Sciatic nerve (tissue), 1 donor: ENCODE measurements around a stretch of chr15.

DNA sequence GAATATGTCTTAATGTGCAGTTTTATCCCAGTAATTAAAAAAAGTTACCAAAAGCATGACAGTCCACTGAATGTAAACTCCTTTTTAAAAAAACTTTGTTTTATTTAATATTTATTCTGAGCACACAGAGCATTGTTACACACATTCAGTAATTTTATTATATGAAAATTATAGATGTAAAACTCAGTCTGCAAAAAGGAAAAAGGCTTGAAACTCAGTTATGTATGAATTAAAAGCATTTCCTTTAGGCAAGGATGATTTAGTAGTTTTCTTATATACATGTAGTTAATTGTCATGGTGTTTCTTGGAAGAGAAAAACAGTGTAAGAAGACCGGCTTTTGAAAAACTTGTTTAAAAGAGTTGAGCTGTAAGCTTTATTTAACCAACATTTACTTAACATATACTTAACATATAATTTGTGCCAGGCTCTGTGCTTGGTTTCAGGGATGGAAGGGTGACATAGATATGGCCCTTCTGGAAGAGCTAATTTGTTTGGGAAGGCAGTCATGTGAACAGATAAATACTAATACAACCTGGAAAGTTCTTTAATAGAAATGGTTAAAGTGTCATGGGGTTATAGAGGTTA is 30.9 kb downstream of the TCF12 start:
- PRO-cap, result no peak

DNA sequence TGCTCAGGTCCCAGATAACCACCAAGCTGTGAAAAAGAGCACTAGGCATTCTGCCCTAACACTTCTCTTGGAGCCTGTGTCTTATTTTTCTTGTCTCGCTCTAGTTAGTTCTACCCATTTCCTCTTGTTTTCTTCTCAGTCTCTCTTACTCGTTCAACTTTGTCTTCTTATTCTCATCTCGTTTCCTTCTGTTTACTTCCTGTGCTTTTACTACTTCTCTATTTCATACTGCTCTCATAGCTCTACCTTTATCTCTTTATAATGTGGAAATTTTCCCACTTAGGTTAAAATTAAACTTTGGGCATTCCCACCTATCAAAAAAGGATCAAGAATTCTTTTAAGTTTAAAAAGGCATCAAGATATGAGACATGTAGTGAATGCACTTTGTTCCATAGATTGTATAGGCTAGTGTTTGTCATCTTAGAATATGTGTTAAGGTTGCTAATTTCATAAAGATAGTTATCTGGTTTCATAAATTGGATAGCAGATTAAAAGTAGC is 91.6 kb upstream of the CGNL1 start:
- PRO-cap, result no peak

DNA sequence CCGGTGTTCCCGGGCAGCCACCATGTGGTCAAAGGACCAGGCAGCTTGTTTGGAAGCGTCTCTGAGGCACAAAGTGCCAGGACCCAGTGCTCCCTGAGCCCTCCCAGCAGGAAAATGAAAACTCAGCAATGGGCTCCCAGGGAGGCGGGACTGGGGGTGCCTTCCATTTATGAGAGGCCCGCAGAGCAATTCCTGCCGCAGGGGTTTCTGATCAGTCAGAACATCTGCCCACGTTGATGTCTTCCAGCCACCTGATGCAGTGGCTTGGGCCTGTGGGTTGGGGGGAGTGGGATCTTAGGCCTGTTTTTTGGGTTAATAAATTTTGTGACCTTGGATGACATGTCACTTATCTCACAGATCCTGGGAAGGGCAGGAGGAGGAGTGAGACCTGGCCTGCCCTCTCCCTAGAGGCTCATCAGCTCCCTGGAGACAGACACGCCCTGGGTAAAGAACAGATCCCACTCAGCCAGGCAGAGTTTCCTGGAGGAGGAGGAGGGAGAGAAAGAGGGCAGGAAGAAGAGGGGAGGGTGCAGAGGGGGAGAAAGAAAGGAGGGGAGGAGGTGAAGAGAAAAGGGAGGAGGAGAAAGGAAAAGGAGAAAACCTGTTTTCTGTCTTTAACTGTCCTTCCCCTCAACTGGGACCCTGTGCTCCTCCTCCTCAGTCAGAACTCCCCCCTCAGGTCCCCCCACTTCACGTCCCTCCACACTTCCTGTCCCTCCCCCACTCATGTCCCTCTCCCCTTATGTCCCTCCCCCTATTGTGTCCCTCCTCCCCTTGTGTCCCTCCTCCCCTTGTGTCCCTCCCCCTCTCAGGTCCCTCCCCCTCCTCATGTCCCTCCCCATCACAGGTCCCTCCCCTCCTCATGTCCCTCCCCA is 52.6 kb upstream of the CGNL1 start:
- PRO-cap, result bidirectional peak, plus-strand start outside the sequence, minus-strand start at position 636 of the sequence

GRCh38 chr15:57377511-57377803 is 1.2 kb downstream of the CGNL1 start:
- PRO-cap, result no peak

DNA sequence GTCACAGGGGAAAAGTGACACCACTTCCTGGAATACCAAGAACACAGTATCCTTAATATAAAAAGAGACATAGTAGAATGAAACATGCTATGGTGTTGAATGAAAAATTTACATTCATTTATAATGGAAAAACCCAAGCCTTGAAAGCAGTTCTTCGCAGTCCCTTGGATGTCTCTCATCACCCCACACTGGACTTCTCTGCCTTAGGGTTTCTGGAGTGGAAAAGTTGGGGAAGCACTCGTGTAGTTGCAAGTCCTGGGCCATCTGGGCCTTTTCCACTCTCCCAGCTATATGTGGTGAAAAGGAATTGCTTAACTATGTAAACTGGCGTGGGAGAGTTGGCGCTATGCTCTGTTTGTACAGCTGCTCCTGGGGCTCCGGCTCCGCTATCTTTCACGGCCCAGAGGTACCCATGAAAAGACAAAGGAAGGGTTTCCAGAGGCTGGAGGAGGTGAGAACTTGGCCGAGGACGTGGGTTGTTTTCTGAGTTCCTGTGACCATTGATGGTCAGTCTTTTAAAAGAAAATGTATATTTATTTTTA is 81.1 kb upstream of the MYZAP start:
- PRO-cap, result no peak

- PRO-cap, result no peak
Observed at GRCh38 chr15:57518264-57518584, 73.5 kb upstream of the MYZAP start.

- PRO-cap, result no peak
Observed at GRCh38 chr15:57548762-57549198, 42.9 kb upstream of the MYZAP start.

DNA sequence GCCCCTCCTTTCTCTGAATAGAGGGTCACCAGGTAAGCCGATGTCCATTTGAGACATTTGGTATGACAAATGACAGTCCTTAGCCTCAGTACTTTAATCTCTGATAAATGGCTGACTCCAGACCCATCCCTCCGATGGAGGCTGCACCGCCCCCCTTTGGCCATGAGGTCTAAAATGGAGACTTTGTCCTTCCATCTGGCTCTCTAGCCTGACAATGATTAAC is 10.9 kb upstream of the MYZAP start:
- PRO-cap, result no peak

GRCh38 chr15:57635248-57635963 is 43.7 kb downstream of the MYZAP start:
- PRO-cap, result no peak

- PRO-cap, result no peak
Observed at GRCh38 chr15:57792692-57793135, 86.2 kb downstream of the POLR2M start.

- PRO-cap, result no peak
Observed at GRCh38 chr15:57976020-57976534, 89.4 kb downstream of the ALDH1A2 start.

DNA sequence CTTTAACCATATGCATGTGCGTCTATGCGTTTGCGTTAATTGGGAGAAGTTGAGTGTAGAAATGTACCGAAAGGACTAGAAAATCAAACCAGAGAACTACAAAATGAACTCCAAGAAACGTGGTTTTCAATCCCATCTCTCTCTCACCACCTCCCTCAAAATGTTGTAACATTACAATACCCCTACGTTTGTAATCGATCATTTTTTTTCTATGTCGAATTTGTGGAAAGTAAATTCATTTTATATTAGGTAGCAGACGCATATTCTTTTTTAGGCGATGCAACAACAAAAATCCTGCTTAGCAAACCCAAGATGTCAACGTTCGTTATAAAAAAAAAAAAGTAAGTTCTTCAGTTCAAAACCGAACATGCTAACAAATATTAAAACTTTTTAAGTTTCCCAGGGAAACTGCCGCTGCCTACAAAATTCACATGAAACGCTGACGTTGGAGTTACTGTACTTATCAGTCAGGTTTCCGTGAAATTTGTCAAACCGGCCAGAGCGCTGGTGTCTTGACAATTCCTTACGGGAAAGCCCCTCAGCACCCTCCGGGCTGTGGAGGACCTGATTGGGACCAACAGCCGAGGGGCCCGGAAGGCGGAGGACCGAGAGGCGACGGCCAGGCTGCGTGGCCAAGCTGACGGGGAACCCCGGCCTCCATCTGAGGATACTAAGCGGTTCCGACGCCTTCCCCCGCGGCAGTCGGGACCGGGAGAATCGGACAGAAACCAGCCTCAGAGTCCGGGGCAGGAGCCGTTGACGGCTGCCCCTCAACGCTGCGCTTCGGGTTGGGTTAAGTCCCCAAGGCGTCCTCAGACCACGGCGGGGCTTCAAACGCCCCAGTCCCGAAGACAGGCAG is 752 bp downstream of the ALDH1A2 start:
- PRO-cap, result no peak

DNA sequence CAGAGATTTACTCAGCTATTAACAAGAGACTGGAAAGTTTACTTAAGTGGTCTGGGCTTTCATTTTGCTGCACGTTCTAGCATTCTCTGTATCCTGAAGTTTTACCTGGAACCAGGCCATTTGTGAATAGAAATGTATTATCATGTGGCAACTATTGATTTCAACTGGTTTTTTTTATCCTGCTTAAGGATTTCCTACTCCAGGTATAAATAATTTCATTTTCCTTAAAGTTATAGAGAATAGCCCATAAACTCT is 1.1 kb downstream of the AQP9 start:
- PRO-cap, result no peak

- PRO-cap, result no peak
Observed at GRCh38 chr15:58297523-58297959, 134.2 kb upstream of the LIPC start.

DNA sequence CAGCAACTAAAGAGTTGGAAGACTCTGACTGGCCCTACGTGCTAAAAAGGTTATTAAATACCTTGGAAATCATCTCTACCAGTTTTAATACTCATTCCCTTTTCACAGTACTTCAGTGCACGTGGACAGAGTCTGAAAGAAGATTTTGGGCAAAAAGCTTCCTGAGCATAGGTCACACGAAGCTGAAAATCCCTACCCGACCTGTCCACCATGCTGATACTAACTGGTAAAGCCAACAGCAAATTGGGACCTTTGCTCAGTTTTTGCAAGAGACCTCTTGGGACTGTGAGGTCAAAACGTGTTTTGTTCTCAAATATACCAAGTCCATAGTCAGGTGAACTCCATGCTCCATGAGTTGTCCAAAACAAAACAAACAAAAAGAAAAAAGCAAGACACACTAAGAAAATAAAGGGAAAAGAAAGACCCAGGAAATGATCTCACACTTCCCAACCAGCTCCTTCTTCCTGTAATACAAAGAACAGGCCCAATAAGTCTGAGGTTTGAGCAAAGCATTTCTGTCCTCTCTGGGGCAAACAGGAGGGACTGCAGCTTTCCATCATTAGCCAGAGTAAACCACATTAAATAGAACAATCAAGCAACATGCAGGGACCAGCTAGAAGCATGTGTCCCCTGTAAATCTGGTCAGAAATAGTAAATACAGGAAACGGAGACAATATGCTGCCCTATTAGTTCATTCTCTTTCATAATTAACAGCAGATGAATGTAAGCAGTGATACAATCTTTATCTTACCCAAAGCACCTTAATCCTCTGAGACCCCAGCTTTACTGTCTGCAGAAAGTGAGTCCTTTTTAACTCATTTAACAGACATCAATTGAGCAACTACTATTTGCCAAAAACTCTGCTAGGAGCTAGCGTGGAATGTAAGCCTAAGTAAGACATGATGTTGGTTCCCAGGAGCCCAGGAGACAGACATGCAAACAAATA is 125.1 kb upstream of the LIPC start:
- PRO-cap, result no peak

DNA sequence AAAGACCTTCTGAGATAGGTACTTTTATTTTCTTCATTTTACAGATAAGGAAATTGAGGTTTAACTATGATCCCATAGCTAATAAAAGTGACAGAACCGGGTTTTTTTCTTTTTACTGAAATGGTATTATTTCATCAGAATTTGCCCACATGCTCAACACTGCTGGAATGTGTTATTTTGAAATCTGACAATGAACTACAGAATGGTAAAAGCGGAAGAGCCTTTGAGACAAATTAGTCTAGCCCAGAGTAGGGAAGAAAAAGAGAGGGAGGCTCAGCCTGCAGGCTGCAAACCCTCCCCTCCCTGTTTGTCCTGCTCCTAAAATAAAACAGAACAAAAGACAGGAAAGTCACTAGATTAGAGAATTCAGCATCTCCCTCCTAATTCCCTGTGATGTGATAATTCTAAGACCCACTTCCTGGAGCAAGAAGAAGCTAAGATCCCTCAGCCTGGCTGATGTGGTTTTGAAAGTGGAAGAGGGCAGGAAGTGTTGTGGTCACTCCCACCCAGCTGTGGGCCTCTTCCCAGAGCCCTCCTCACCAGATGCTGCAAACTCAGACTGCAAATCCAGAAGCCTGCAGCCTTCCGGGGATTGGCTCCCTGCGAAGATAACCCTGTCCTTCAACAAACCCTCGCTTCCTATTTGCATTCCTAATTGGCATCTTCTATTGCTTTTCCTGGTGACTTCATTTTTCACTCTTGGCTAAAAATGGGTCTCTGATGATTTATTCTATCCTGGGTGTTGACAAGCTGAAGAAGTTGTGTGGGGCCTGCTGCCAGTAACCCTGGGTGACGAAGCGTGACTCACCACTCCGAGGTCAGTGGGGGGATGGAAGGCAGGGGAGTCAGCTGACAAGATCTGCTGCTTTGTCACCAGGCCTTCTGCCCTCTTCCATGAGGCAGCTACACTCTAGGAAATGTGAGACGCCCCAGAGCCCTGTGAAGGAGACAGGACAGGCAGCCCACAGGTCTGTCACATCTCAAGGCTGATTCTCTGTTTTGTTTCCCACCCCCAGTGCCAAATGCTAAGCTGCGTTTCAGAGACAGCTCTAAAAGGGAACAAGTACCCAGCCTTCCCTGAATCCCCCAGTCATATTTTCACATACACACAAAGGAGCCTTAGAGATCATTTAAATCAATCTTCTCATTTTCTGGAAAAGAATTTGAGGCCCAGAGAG is 99.9 kb upstream of the LIPC start:
- PRO-cap, result bidirectional peak, plus-strand start at position 753 of the sequence, minus-strand start at position 466 of the sequence; unidirectional peak, plus-strand start at position 922 of the sequence

- PRO-cap, result no peak
Observed at GRCh38 chr15:58332973-58333428, 98.8 kb upstream of the LIPC start.

DNA sequence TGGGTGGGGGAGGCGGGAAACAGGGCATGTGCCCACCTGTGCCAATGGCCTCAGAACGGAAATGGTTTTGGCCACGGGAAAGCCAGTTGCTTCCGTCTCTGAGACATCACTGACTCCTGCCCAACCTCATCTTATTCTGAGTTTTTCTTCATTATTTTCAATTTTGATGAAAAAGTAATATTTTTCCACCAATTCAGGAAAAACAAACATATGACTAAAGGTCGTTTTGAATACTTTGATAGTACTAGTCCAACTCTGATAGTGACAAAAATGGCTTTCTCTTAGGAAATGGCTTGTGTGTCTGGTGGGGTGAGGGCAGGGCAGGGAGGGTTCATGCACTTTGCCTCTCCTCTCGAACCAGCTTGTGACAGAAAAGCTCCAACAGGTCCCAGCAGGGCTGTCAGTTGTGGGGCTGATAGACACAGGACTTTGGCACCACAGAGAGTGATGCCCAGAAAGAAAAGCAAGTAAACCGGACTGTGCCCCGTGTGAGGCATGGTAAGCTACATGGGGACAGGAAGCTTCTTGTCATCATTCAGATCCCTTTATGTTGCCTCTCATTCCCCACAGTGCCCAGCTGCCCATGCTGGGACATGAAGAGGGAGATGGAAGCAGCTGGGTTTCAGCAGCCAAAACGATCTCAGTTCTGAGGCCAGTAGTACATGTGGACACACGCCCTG is 29.9 kb upstream of the LIPC start:
- PRO-cap, result no peak

- PRO-cap, result no peak
Observed at GRCh38 chr15:58432400-58432983, 701 bp downstream of the LIPC start.

GRCh38 chr15:58447519-58448147 is 15.8 kb downstream of the LIPC start:
- PRO-cap, result no peak